Epidermal melanocyte (primary cell): ENCODE measurements around the gene SNX22.

DNA sequence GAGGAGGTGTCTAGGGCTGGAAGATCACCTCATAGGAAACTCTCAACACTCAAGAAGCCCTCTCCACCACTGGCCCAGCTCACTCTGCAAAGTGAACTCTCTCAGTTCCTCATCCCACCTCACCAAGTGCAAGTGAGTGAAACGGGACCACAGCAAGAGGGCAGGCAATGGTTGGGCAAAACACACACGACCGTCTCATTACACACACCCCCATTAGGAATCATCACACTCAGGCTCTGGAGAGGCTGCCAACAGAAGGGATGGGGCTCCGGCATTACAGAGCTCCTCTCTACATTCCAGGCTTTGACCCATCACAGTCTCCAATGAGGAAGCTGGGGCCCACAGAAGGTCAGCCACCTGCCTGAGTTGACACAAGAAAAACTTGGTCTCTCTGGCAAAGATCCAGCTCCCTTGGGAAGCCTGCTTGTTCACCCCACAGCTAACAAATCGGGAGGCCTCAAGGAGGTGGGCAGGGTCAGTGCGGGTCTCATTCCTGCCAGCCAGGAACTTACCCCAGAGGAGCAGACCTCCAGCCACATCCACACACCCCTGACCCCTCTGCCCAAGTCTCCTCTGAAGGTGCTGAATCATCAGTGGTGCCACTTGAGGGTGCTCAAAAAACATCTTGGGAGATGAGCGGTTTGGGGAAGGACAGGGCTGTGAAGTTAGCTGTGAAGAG, 1.5 kb downstream of the DAPK2 start:
- RRBS: no CpG with 5 or more reads among the region's 7 CpGs

- RRBS: no CpG with 5 or more reads among the region's 7 CpGs
Measured at GRCh38 chr15:64070979-64071961, 22.4 kb downstream of the CIAO2A start.

GRCh38 chr15:64151035-64151856, at the start of gene SNX22:
Gene SNX22 (plus strand): TSS chr15:64151731.
- RRBS: 6% methylated on average over 24 of the region's 55 CpGs

GRCh38 chr15:64151857-64152901, 648 bp downstream of the SNX22 start:
- RRBS: 9% methylated on average over 17 of the region's 86 CpGs

GRCh38 chr15:64161305-64162406, 1.2 kb downstream of the PPIB start:
- RRBS: no CpG with 5 or more reads among the region's 20 CpGs

GRCh38 chr15:64163952-64164325, 1.1 kb upstream of the PPIB start:
- RRBS: no CpG with 5 or more reads among the region's 7 CpGs

DNA sequence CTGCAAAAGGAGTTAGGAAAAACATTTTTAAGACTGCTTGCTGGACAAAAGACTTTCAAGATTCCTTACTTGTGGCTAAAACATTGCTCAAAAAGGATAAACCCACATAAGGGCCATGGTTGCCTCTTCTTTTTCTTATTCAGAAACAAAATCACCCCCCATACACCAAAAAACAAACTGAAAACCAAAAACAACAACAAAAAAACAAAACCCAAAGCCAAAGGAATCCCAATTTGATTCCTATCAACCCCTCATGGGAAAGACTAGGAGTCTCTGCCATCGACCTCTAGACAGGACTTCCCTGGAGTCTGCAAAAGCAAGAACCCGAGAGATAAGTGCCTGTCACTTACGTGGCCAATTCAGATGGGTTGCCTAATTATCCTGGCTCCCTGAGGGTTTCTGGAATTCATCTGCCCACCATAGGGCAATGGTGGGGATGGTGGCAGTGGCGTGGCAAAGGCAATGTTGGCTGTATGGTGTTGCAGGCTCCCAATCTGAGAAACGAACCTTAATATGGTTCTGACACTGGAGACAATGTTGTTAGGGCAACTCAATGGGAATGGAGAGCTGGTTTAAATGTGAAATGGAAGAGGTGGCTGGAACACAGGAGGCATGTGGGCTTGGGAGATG, 4.4 kb upstream of the PPIB start:
- RRBS: no CpG with 5 or more reads among the region's 5 CpGs

GRCh38 chr15:64170513-64171403, 7.9 kb upstream of the PPIB start:
- RRBS: no CpG with 5 or more reads among the region's 6 CpGs

DNA sequence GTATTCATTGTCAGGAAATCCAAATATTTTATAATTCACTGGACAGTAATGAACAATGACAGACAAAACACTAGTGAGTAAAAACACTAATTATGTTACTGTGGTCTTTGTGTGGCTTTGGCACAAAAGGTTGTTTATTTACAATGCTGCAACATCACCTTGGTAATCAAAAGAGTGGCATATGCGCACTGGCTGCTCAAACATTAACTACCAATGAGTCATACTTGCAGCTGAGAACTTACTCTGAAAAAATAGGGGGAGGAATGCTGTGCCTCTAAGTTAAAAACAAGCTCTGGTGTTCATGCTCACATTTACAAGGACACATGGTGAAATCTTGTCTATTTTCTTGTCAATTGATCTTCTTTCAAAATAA, 85.1 kb upstream of the PPIB start:
- RRBS: no CpG with 5 or more reads among the region's 1 CpG

DNA sequence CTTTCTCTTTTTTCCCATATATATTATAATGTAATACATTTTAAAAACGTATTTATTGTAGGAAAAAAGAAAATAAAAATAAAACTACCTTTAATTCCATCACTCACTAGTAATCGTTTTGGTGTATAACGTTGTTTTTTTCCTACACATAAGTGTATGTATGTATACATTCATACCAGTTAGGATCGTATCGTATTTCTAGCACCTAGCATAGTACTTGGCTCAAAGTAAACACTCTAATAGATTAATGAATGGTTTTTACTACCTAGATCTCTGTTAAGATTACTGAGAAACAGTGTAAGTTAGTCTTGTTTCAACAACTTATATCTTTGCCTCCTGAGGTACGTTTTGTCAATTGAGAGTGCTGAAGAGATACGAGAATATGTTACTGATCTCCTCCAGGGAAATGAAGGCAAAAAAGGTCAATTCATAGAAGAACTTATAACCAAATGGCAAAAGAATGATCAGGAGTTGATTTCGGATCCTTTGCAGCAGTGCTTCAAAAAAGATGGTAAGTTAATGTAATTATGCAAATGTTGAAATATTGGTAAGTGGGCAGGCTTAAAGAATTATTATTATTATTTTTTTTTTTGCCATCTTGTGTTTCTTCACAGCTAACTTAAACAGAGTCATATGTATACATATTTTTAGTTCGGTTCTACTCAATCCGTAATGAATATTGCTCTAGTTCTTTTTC, 6.1 kb downstream of the TRIP4 start:
- RRBS: no CpG with 5 or more reads among the region's 10 CpGs

GRCh38 chr15:64397512-64397966, 9.9 kb downstream of the TRIP4 start:
- RRBS: no CpG with 5 or more reads among the region's 9 CpGs

GRCh38 chr15:64430225-64430900, 30.0 kb upstream of the ZNF609 start:
- RRBS: no CpG with 5 or more reads among the region's 3 CpGs

DNA sequence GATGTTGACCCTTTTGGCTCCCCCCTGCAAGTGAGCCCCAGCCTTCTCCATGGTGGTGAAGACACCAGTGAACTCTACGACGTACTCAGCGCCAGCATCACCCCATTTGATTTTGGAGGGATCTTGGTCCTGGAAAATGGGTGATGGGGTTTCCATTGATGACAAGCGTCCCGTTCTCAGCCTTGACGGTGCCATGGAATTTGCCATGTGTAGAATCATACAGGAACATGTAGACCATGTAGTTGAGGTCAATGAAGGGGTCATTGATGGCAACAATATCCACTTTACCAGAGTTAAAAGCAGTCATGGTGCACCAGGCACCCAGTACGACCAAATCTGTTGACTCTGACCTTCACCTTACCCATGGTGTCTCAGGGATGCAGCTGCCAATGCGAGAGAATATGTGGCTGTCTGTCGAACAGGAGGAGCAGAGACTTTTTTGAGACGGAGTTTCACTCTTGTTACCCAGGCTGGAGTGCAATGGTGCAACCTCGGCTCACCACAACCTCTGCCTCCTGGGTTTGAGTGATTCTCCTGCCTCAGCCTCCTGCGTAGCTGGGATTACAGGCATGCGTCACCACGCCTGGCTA, 69.0 kb downstream of the ZNF609 start:
- RRBS: no CpG with 5 or more reads among the region's 14 CpGs

DNA sequence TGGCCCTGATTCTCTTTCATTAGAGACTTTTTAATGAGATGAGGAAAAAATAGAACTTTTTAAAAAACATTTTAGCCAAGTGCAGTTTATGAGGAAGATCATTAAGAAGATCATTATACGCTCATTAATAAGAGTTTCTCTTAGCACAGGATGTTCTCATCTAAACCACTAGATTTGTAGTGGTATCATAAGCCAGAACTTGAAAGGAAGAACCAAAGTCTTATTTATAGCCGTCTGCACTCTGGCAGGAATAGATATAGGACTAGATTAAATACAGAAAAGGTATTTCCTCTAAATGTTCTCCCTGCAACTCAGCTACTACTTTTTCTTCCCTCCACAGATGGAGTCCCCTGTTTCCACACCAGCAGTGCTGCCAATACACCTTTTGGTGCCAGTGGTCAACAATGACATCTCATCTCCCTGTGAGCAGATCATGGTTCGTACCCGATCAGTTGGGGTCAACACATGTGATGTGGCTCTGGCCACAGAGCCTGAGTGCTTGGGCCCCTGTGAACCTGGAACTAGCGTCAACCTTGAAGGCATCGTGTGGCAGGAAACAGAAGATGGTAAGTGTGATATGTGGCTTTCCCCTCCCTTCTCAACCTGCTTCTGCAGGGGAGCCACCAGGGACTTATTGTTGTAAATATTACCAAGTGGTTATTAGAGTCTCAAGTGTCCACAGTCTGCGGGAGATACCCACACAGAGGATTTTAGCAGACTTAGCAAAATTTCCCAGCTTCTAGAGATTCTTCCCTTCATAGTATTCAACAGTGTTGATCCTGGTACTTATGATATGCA, 152.7 kb downstream of the RBPMS2 start:
- RRBS: no CpG with 5 or more reads among the region's 7 CpGs

GRCh38 chr15:64754733-64755276, 20.6 kb downstream of the RBPMS2 start:
- RRBS: no CpG with 5 or more reads among the region's 9 CpGs

DNA sequence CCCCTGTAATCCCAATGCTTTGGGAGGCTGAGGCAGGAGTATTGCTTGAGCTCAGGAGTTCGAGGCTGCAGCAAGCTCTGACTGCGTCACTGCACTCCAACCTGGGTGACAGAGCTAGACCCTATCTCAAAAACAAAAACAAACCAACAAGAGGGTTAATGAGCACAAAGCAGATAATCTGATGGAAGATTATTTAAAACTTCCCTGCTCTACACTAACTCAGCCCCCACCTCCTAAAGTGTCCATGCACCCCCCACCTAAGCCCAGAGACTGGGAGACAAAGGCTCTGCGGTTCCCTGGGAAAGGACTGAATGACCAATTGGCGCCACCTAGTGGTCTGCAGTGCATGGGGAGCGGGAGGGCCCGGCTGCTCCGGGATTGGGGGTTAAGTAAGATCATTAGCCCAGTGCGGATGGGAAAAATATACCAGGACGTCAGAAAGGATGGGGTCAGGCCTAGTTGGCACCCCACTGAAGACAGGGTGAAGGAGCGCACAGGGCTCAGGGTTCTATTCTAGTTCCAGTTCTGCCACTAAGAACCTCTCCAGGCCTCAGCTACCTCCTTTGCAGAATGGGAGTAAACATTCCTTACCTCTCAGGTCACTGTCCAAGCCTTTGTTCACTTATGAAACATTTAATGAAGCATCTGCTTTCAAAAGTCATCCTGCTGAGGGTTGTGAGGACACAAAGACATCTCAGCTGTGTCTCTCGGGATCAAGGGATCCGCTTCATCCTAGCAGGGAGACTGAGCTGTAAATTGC, 15.5 kb downstream of the PIF1 start:
- RRBS: no CpG with 5 or more reads among the region's 12 CpGs

DNA sequence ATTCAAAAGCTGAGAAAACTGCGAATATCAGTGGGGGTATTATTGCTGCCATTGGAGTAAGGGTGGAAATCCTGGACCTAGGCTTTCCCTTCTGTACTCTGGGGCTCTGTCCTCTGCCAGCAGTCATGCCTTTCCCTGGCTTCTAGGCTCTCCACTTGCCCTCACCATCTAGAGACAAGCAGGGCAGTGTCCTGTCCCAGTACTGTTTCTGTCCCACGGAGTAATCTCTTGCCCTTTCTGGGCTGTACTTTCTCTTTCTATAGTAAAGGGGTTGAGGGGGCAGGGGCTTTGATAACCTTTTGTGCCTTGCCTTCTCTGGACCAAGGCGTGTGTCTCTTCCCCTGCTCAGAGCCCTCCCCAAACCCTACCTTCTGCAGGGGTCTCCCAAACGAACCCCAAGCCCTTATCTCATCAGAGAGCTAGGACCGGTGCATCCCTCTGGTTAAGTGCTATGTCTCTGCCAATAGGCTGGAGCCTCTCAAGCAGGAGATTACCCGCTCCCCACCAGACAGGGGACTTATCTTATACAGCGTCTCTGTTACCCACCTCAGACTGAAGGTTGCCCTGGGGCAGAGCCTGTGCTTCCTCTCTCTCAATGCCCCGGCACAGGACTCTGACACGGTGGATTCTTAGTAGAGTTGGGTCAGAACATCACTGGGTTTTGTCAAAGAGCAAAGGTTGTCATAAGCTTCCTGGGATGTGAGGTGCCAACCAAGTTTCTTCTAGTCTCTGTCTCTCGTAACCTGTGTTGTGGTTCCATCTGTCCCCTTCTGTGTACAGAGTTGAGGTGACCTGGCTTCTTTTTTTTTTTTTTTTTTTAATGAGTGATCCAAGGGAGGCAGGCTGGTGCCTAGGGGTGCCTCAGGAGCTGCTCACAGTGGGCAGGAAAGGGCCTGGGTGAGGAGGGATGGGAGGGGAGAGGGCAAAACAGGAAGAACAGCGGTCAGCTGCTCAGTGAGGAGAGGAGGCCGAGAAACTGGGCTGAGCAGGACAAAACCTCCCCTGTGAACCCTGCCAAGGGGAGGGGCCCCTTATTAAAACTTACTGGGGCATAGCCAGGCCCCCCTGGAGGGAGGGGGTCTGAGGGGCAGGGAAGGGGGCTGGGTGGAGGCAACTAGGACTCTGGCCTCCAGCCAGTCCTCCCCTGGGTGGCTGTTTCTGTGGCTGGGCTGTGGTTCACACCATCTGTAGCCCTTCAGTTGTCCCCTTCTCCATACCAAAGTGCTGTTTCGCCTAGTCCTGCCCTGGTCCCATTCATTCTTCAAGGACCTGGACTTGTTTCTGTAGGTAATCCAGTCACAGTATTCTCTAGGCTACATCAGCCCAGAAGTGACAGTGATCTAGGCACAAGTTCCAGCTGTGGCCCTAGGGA, 3.2 kb downstream of the PLEKHO2 start:
- RRBS: 0% methylated on average over 1 of the region's 13 CpGs

DNA sequence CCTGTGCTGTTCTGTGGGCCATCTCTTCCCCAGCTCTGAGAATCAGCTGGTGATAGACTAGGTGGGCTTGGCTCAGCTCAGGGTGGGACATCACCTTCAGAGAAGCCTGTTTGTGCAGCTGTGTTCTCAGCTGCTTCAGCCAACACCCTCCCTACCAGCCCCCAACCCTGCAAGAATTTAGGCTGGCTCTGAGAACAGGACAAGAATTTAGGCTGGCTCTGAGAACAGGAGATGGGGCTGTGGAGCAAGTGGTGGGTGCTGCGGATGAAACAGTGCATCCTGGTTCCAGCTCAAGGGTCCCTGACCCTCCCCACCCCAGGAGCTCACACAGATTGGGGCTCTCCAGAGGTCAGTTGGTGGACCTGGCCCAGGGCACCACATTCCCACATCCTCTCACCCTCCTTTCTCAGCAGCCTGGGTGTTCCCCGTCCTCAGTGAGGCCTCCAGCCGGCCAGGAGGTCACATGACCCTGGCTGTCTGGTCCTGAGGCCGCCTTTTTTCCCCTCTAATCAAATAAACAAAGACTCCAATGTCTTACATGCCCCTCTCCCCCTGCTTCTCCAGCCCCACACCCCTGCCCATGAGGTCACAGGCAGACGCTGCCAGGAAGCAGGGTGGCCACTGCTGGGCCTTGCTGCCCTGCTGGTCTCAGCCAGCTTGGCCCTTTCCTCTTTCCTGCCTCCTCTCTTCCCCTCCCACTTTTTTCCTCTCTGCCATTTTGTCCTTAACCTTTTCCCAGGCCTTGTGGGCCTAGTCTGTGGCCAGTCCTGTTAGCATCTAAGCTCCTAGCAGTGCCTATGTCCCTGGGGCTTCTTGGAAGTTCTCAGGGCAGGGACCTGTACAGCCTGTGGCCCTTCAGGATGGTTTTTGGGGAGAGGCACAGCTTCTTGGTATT, 15.0 kb downstream of the PLEKHO2 start:
- RRBS: no CpG with 5 or more reads among the region's 5 CpGs

DNA sequence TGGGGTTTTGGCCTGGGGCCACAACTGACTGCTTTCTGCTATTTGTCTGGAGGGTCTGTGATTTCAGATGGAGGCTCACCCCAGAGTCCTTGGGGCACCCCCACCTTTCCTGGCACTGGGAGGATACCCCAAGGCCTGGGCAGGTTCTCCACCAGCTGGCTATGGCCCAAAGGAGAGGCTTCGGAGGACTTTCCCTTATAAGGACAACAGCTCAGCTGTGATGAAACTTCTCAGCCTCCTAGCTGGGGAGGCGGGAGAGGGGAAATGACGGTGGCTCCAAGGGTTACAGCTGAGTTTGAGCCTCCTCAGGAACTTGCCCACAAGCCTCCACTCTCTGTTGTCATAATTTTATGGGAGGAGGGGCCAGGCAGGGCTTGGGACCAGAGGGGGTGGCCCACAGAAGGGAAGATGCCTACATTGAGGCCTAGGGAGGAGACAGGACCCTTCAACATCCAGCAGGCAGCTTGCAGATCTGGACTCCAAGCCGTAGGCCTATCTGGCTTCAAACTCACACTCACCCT, 31.3 kb downstream of the PLEKHO2 start:
- RRBS: no CpG with 5 or more reads among the region's 4 CpGs

- RRBS: no CpG with 5 or more reads among the region's 13 CpGs
Measured at GRCh38 chr15:64878645-64879195, 33.0 kb upstream of the ANKDD1A start.